H9 (cell line): Measurements from ENCODE around the gene POMT2.

- PRO-cap: bidirectional peak, plus-strand start at chr14:77320435, minus-strand start at chr14:77320305; bidirectional peak, plus-strand start at chr14:77321036, minus-strand start at chr14:77320876; bidirectional peak, plus-strand start at chr14:77321401, minus-strand start at chr14:77321255
These were observed at the start of gene POMT2 for GRCh38 chr14:77320395-77321347. POMT2 (minus strand) TSS chr14:77320883.

DNA sequence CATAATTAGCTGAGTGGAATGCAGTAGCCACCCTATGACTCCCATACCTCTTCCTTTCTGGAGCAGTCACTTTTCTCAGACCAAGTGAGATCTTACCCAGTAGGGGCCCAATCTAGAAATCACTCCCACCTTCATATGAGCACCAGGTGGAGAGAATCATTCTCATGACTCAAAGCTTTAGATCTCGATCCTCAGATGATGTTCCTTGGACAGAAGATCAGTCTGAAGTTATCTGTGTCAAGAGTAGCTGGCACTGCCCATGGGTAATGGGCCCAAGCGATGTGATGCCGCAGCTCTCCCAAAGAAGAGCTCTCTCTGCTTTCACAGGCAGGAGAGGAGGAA, 3.9 kb upstream of the NOXRED1 start:
- PRO-cap: no peak

- PRO-cap: no peak
These were observed 8.5 kb downstream of the SPTLC2 start for GRCh38 chr14:77607818-77608367.

- PRO-cap: bidirectional peak, plus-strand start at chr14:77707653, minus-strand start at chr14:77707373
These were observed 622 bp downstream of the ALKBH1 start for GRCh38 chr14:77707256-77707546.

- PRO-cap: no peak
These were observed 13.8 kb downstream of the SLIRP start for GRCh38 chr14:77721626-77722110.

DNA sequence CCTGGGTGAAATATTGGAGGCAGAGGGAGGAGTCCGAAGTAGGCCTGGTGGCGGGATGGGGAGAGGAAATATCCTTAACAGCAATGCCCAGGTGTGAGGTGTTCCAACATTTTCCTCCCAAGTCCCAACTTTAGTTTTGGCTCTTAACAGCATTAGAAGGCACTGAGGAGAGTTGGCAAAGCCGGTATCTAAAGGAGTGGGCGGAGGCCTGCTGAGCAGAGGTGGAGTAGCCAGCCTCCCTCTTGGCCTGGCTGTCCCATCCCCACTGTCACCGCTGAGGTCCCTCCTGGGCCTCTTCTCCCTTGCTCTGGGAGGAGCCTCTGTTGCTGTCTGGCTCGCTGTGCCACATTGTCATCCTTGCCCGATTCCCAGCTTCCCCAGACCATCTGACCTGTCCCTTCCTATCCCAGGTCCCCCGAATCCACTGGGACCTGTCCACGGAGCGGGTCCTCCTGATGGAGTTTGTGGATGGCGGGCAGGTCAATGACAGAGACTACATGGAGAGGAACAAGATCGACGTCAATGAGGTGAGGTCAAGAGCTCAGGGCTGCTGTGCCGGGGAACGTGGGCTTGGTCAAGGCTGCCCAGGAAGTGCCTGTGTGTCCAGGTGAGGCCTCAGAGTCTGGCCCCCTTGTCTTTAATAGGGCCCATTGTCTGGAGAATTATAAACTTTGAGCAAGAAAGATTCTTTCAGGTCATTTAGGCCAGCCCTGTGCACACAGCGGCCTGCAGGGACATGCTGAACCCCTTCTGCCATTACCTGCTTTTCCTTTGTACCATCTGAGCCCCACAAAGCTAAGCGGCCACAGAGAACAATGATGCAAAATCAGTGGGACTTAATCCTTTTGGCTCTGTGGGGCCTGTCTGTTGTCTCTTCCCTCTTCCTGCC, 107.7 kb downstream of the ADCK1 start:
- PRO-cap: no peak

- PRO-cap: no peak
These were observed 917.9 kb downstream of the DIO2 start for GRCh38 chr14:79293244-79293890.

DNA sequence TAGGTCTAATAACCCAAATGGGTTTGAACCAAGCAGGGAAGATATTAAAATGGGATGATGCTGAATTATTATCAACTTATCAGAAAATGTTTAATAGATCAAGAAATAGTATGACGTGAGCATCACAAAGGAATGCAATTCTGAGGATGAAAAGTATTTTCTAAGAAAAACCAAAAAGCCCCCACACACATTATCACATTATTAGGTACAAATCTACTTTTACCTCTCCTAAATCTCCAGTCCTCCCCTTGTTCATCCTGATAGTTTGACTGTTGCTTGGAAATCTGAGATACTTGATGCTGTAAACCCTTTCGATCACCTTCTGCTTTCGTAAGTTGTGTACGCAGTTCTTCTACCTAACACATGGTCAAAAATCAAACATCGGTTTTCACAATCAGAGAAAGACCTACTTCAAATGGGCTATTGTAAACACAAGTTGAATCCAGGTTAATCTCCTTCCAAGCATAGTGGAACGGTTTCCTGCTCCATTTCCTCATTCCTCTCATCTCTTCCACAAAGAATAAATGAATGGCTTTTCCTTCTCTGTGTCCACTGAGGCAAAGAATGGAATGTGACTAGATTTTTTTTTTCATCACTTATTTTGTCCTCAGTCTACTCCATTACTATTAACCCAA, 105.4 kb downstream of the CEP128 start:
- PRO-cap: no peak

DNA sequence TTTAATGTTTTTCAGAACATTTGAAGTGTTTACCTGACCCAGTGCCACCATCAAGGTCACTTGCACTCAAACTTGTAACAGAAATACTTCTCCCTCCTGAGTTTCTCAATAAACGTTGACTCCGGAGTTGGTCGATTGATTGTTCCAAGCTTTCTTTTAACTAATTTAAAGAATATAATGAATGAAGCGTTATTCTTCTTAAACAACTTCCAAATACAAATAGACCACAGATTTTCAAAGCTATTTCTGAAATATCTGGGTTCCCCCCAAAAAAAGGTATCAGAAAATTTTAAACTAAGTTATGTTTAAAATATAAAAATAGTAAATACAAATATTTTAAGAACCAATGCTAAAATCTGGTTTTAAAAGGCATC, 35.6 kb downstream of the CEP128 start:
- PRO-cap: no peak

GRCh38 chr14:81158809-81159008, 62.0 kb downstream of the GTF2A1 start:
- PRO-cap: no peak

DNA sequence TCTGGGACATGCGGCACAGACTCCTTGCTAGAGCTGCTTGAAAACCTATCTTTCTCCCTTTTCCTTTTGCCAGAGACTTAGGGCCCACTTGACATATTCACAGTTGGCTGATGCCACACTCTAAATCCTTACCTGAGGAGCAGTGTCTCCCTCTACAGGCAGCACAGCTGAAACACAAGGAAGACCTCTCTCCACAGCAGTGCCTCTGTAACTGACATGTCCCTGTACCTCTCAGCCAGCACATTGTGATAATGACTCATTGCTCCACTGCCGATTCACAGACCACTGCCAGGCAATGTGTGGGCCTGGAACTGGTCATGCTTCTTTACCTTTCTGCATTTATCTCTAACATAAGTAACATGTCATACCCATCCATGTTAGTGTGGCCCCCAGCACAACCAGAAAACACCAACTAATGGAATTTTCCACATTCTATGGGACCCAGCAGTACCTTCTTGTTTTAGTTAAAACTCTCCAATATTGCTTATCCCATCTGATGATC, 56.6 kb downstream of the GTF2A1 start:
- PRO-cap: no peak

- PRO-cap: no peak
These were observed 15.2 kb downstream of the GTF2A1 start for GRCh38 chr14:81205670-81205915.

GRCh38 chr14:81221012-81221632, 363 bp upstream of the GTF2A1 start:
- PRO-cap: bidirectional peak, plus-strand start at chr14:81221101, minus-strand start at chr14:81220875

- PRO-cap: unidirectional peak, minus-strand start at chr14:81311298
These were observed 89.0 kb downstream of the STON2 start for GRCh38 chr14:81311040-81311576.

DNA sequence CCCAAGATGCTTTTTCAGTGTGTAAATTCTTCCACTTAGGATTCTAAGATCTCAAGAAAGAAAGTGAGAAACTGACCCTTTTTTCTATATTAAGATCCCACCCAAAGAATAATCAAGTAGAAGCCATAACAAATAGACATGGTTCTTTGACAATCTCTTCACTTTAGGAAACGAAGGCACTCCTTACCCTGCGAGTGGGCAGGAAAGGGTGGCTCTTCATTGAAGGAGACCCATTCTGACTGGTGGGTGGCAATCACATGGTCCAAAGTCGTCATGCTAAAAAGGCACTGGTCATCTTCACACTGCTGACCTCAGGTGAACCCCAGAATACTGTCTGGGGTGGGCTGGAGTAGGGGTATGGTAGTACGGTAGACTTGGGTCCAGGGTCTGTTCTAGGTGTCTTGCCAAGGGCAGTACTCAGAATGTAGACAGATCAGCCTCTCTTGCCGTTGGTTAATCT, 2.0 kb downstream of the STON2 start:
- PRO-cap: no peak

DNA sequence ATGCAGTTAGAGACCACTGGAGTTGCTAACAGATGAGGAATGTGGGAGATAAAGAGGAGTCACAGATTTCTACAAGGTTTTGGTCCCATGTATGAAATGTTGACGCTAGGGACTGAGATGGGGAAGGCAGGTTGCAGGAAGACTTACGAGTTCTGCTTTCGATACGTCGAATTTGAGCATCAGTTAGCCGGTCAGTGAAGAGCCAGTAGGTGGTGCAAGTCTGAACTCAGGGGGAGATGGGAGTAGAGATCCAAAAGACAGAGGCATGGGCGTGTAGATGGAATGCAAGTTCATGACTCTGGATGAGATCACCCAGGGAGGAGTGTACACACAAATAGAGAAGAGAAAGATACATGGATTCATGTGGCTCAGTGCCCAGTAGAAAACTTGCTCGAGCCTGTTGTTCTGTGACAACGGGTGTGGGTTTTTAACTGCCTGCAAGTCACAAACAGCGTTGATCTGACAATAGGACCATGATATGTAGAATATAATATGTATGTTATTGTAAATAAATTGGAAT, 114.7 kb upstream of the FLRT2 start:
- PRO-cap: no peak

DNA sequence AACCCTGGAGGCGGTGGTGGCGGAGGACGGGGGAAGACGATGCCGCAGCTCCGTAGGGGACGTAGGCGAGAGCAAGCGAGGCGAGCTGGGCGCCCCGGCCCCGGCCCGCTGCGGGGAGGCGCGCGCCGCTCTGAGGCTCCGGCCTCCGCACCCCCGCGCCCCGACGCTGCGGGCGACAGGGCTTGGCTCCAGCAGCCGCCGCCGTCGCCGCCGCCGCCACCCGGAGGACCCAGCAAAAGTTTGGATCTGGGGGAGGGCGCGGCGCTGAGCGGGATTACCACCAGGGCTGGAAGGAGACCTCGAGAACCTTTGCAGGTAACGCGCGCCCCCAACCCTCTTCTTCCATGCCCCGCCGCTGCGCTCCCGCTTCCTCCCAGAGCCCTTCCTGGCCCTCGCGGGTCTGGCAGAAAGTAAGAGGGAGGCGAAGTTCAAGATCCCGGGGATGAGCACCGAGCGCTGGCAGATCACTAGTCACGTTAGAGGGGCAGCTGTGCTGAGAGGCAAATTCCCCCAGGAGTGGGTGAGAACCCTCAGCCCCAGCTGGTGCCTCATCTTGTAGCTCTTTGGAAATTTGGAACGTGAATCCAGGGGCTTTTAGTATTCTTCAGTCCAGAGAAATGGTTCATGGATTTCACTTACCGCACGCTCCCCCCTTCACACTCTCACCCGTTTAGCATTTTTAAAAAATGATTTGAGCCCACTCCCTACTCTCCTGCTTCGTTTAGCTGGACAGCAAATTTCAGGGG, 3.9 kb downstream of the FLRT2 start:
- PRO-cap: unidirectional peak, minus-strand start at position 248 of the sequence

DNA sequence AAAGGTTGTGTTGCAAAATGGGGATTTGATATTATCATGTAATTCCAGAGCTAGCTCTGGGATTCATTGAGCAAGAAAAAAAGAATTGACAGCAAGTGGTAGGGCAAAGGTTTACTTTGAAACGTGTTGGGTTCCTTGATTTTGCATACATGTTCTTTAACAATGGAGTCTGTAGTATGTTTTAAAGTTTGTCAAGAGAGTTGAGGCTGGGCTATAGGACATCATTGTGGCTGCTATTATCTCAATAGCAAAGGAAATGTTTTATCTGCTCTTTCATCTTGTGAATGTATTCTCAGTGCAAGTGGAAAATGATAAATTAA, 685.8 kb downstream of the GALC start:
- PRO-cap: no peak

DNA sequence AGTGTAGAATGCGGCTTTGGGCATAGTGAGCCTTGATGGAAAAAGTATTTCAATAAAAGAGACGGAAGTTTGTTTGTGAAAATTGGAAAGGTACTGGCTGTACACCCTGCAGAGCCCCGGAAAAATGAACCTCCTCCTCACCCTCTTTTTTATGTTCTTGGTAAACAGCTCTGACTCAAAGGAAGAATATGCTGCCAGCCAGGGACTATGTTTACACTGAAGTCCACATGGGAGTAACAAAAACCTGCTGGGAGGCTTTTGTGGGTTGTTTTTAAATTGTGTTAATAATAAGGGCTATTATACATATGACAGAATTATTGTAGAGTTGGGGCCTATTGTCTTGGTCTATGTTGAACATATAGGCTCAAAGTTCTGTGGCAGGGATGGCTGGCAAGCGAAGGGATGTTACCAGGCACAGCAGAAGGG, 70.7 kb downstream of the TTC8 start:
- PRO-cap: no peak

- PRO-cap: no peak
These were observed 176.0 kb downstream of the TTC8 start for GRCh38 chr14:89000552-89000751.